ENCODE results near the genes IL31 and CLIP1.

GRCh38 chr12:121782825-121783382 lies 10.6 kb downstream of the RHOF start:
- RAMPAGE, total RNA: no peak

DNA sequence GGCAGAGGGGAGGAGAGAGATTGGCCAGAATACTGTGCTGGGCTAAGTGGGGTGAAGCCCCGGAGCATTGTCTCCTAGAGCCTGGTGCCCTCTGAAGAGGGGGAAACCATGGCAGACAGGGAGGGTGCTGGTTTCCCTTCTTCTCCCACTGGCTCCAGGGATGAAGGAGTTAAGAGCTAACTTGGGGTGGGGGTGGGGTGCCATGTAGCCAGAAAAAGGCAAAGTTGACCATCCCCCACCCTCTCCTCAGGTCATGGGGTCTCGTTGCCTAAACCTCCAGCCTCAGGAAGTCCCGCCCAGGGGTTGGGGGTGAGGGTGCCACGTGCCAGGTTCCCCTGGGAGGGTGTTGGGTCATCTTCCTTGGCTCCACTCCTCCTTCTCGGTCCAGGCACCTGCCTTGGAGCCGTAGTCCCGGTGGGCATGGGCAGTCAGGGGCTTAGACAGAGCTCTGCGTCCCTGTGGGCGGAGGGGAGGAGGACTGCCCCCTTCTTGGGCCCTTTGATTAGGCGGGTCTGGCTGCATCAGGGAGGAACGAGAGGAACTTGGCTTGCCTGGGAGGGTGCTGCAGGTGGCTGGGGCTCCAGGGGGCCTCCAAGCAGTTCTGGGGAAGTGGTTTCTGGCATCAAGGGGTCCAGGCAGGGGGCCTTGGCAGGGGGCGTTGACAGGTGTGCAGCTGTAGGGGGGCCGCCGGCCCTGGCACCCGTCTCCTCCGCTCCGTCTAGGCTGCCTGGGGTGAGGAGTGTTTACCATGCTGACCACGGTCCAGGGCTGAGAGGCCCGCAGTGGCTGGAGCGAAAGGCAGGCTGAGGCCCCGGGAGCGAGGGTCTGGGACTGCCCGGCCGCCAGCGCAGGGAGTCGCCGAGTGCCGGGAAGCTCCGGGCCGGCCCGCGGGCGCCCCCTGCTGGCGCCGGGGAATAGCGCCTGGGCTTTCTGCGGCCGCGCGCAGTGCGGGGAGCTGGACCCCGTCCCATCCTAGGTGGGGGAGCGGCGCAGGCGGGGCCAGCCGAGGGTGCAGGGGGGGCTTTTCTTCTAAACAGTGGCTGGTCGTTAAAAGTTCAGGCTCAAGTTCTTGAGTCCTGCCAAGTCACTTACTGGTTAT lies 7.8 kb downstream of the SETD1B start:
- RAMPAGE, total RNA: no peak

- RAMPAGE, total RNA: no peak
Measured at GRCh38 chr12:121893812-121894311, 5.3 kb downstream of the PSMD9 start.

DNA sequence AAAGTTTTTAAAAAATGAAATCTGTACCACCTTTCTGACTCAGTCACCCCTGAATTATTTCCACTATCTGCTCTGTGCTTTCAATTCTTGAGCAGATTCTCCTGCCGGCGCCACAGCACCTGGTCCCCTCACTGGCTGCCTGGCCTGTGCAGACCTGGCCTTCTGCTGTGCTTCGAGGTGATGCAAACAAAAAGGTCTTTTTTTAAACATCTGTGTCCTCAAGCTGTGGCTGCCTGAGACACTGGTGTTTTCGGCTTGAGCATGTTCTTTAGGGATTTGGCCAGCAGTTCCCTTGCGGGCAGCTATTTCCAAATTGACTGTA lies 13.0 kb upstream of the BCL7A start:
- RAMPAGE, total RNA: no peak

DNA sequence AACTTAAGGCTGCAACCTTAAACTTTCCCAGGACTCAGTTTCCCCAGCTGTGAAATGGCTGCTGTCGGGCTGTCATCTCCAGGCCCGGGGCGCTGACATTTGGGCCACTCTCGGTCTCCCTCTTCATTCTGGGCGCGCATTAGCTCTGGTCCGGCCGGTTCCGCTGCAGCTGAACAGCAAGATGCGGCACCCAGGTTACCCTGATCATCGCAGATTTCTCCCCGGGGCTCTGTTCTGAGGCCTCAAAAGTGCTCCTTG lies 929 bp upstream of the BCL7A start:
- RAMPAGE, total RNA: no peak

GRCh38 chr12:122051106-122051621 lies 27.4 kb upstream of the MLXIP start:
- RAMPAGE, total RNA: no peak

DNA sequence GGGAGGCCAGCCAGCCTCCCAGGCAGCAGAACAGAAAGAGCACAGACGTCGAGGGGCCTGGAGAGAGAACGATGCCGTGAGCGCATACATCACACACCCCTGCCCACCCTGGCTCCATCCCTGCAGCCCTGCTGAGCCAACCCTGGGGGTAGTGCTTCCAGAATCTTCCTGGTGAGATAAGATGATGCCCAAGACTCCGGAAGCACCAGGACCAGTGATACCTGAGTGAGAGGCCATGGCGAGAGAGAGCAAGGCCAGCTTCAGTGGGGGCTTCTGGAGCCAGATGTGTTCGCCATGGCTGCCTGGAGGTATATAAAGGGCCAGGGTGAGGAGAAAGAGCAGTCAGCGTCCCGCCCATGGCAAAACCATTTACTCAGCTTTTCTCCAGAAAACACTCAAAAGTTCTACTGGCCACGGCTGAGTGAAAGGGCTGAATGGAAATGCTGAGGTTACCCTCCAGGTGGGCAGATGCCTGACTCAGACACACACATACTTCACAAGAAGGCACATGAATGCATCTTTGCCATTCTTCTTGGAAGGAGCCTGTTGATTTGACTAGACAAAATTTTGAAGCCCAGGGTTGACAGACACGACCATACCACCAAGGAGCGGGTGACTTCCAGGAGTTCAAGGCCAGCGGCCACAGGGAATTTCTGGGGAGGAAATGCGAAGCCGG lies at the start of gene IL31:
TSS of gene IL31 (minus strand) at position 286 of the 676 bp plus-strand sequence.
- RAMPAGE, total RNA: no peak

GRCh38 chr12:122184475-122185041 lies 1.6 kb downstream of the LRRC43 start:
- RAMPAGE, total RNA: no peak

- RAMPAGE, total RNA: no peak
Measured at GRCh38 chr12:122225436-122225516, 576 bp downstream of the DIABLO start.

- RAMPAGE, total RNA: no peak
Measured at GRCh38 chr12:122265363-122266250, 687 bp downstream of the VPS33A start.

DNA sequence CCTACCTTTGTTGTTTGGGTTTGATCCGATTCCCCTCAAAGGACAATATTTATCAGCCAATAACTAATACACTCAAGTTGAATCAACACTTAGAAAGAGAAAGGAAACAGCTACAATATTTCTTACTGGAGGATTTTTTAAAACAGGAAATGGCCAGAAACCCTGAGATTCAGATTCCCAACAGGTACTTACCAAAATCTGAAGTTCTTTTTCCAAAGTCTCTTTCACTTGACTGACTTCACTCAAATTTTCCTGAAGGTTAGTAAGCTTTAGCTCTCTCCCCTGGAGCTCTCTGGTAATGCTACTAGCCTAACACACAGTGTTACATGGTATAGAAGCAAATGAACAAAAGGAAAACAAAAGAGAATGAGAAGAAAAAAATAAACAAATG lies 70.1 kb upstream of the VPS33A start:
- RAMPAGE, total RNA: no peak

GRCh38 chr12:122394501-122395088 lies 27.9 kb downstream of the CLIP1 start:
- RAMPAGE, total RNA: no peak

GRCh38 chr12:122422348-122423203 lies at the start of gene CLIP1:
CLIP1 (minus strand) TSS chr12:122422669.
- RAMPAGE, total RNA: start-site peak on the minus strand at chr12:122422598-122422613, 62 and 128 reads in 2 replicates

DNA sequence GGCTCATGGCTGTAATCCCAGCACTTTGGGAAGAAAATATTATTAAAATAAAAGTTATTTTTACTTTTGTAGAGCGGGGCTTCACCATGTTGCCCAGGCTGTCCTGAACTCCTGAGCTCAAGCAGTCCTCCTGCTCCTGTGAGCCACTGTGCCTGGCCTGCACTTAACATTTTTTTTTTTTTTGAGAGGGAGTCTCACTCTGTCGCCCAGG lies 35.0 kb downstream of the ZCCHC8 start:
- RAMPAGE, total RNA: no peak

DNA sequence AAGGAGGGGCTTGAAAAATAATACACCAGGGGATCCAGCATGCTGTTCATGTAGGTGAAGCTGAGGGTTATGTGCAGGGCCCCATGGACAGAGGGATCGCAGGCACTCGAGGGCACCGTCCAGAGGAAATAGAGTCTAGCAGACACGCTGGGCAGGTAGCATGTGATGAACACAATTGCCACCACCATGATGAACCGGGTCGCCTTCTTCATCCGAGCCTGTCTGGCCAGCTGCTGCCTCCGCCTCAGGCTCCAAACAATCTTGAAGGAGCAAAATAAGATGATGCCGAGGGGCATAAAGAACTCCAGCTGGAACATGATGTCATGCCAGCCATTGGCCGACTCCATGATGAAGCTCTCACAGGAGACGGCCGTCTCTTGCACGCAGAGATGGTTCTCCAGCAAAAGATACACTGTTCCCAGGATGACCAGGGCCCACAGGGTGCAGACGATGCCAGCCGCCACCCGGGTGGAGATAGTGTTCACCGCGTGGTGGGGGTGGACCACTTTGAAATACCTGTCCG lies 1.1 kb downstream of the HCAR1 start:
- RAMPAGE, total RNA: no peak

- RAMPAGE, total RNA: no peak
Measured at GRCh38 chr12:122891428-122892238, 4.3 kb downstream of the VPS37B start.

- RAMPAGE, total RNA: no peak
Measured at GRCh38 chr12:122893362-122894109, 2.4 kb downstream of the VPS37B start.

- RAMPAGE, total RNA: no peak
Measured at GRCh38 chr12:122921908-122922242, 26.0 kb upstream of the VPS37B start.

DNA sequence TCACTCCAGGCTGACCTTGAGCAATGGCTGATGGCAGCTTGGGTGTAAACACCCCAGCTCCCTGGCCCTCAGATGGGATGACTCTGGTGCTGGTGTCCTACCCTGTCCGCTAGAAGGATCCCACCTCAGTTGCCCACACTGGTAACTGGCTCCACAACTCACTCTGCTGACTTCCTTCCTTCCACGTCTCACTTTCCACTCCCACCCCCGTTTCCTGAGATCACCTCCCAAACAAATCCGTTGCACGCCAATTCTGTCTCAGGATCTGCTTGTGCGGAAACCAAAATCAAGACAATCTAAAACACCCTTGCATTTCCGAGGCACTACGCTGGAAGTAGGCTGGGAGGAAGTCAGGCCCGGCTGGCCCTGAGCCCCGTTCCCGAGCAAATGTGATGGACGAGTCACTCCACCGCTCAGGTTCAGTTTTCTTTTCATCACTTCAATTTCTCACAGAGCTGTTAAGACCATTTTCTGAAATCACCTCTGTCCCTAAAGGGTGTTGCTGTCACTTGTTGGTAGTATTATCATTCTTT lies 23.1 kb downstream of the ABCB9 start:
- RAMPAGE, total RNA: no peak

- RAMPAGE, total RNA: no peak
Measured at GRCh38 chr12:122979838-122980121, 701 bp upstream of the ARL6IP4 start.

Measured in foreskin keratinocyte (primary cell).